Placental epithelial cell (primary cell): ENCODE data around the genes CDK4, AVIL, RXYLT1, C12orf56, TBK1 and WIF1.

DNA sequence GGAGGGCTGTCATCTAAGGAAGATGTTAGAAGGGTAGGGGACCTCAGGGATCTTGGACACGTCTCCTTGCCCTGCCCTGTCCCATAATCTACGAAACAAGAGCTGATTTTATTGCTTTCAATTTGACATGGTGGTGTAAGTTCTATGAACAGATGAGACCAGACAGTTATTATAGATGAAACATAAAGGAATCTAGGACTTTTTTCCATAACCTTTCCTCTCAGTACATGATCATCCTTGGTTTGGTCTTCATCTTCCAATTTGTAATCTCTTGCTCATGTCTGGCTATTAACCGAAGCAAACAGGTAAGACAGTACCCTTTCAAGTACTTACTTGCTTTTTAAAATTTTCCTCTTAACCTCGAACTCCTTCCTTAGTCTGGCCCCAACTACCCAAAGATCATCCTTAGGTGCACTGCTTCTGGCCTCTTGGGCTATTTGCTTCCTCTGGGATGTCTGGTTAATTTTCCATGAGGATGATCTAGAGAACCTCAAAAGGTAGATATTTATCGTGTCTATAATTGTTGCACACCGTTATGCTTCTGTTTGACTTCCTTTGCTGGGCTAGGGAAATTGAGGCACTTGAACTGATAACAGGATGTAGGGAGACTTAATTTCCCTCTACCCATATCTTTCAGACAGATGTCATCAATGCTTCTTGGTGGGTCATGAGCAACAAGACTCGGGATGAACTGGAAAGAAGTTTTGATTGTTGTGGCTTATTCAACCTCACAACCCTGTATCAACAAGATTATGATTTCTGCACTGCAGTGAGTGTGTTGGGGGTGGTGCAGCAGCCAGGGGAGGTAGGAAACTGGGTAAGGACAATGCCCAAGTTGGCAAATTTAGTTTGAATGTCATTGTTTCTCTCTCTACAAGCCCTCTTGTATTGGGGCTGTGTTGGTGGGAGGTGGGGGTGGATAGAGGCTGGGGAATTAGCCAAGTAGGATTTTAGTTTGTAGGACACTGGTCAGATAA, 1.4 kb downstream of the TSPAN31 start:
- CAGE, long polyA plus RNA, result no peak

DNA sequence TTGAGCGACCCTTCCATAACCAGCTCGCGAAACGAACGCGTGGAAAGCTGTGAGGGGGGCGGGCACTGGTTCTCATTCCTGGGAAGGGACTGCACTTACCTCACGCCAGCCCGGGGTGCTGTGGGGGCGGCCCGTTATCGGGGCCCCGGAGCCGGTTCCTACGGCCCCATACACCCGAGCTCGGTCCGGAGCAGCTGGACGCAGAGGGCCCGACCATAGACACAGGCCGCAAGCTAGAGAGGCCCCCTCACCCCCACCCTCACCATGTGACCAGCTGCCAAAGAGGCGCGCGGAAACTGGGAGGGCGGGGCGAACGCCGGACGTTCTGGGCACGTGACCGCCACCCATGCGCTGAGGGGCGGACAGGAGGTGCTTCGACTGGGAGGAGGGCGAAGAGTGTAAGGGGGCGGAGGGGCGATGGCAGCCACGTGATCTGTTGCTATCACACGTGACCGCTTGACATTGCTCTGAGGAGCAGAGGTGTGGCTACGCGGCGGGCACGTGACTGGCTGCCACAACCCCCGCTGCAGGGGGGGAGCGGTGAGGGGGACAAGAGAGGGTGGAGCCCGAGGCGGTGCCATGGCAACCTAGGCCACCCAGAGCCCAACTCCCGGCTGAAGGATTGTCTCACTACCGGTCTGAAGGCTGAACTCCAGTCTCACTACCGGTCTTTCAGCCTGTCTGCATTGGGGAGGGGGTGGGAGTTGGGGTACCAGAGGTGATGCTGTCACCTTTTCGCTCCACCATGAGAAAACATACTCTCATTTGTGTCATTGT, at the start of gene CDK4:
CDK4 (minus strand) TSS at position 235 of the 777 bp plus-strand sequence.
- CAGE, long polyA plus RNA, result no peak

GRCh38 chr12:57818176-57819339, at the start of gene AVIL:
TSS of gene AVIL (minus strand) at chr12:57818734.
- CAGE, long polyA plus RNA, result no peak

GRCh38 chr12:57837780-57838819, 8.4 kb downstream of the CTDSP2 start:
- CAGE, long polyA plus RNA, result no peak

DNA sequence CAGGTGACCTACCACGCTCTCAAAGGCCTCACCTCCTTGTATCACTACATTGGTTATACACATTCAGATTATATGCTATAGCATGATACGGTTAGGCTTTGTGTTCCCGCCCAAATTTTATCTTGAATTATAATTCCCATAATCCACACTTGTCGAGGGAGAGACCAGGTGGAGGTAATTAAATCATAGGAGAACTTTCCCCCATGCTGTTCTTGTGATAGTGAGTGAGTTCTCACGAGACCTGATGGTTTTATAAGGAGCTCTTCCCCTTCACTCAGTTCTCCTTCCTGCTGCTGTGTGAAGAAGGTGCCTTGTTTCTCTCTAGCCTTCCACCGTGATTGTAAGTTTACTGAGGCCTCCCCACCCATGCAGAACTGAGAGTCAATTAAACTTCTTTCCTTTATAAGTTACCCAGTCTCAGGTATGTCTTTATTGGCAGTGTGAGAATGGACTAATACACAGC, 19.3 kb upstream of the LRIG3 start:
- CAGE, long polyA plus RNA, result no peak

GRCh38 chr12:58949615-58950814, 29.7 kb upstream of the LRIG3 start:
- CAGE, long polyA plus RNA, result no peak

GRCh38 chr12:59751902-59752847, 156.3 kb downstream of the SLC16A7 start:
- CAGE, long polyA plus RNA, result no peak

- CAGE, long polyA plus RNA, result no peak
Measured at GRCh38 chr12:62292759-62293345, 32.6 kb downstream of the USP15 start.

GRCh38 chr12:62604013-62604441, 137.4 kb downstream of the MON2 start:
- CAGE, long polyA plus RNA, result no peak

GRCh38 chr12:63779506-63780632, at the start of gene RXYLT1:
TSS of gene RXYLT1 (plus strand) at chr12:63779909.
- CAGE, long polyA plus RNA, result no peak

DNA sequence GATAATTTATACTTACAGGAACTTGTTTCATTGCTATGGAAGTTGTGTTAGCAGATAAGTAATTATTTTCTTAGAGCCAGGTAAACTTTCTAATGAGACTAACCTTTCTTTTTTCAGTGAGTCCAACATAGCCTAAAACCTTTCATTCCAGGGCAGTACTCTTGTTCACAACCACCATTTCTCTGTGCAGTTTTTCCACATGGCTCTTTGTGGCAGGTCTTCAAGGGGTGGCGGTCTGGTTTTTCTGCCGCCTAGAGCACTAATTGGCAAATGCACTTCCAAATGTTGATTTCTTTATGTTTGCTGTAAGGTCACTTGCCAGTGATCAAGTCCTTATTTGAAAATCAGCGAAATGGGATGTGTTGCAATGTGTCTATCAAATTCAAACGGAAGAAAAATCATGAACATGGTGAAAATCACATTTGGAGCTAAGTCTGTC, 1.7 kb downstream of the SRGAP1 start:
- CAGE, long polyA plus RNA, result no peak

DNA sequence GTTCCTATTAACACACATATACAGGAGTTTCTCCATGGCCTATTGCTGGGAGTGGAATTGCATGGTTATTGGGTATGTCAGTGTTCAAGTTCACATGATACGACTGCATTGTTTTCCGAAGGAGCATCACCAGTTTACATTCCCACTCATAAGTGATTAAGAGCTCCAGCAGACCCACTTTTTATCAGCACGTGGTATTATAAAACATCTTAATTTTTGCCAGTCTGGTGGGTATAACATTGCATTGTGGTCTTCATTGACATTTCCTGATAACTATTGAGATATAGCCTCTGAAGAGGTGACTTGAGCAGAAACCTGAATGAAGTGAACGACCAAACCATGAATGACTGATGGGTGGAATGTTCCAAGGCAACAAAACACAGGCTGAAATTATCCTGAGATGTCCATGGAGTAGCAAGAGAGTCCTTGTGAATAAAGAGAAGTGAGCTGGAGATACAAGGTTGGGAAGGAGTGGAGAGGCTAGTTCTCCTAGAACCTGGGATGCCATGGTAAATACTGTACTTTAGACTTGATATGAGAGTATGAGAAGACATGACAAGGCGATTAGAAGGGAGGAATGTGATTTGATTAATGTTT, 75.6 kb downstream of the SRGAP1 start:
- CAGE, long polyA plus RNA, result no peak

DNA sequence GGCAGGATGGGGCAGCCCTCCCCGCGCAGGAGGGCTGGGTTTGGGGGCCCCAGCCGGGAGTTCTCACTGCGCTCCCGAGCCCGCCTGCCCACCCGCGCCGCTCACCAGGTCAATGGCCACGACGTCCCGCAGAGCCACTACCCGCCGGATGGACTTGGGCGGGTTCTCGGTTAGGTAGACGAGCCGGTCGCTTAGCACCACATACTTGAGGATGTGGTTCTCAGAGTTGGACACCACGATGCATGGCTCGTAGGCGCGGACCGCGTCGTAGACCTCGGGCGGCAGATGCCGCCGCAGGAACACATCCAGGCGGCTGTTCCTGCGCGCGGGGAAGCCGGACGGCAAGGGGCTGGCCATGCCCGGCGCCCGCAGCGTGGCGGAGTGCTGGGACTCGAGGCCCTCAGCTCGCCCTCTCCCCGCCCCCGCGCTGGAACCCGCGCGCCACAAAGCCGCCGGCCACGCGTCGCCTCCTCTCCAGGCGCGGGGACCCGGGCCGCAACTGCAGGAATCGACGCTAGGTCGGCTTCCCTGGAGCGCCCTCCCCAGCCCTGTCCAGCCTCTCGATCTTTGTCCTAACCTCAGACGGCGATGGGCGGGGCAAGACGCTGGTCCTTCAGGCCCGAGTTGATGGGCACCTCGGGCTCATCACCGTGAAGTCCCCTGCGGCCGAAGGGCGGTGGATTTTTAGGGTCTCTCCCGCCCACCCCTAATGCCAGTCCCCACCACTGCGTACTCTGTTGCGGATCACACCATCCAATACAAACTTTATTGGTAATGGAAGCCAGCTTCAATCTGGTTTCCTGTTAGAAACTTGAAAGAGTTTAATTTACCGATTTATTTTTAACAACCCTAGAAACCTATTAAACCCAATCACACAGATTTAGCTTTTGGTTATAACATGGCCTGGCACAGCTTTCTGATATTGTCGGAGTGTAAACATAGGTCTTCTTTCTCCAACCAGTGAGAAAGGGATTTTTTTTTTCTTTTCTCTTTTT, at the start of gene C12orf56:
C12orf56 (minus strand) TSS at position 550 of the 995 bp plus-strand sequence.
- CAGE, long polyA plus RNA, result no peak

- CAGE, long polyA plus RNA, result no peak
Measured at GRCh38 chr12:64451668-64452685, at the start of gene TBK1. TSS of gene TBK1 (plus strand) at chr12:64452120.

GRCh38 chr12:64631869-64632788, 21.8 kb downstream of the RASSF3 start:
- CAGE, long polyA plus RNA, result no peak

DNA sequence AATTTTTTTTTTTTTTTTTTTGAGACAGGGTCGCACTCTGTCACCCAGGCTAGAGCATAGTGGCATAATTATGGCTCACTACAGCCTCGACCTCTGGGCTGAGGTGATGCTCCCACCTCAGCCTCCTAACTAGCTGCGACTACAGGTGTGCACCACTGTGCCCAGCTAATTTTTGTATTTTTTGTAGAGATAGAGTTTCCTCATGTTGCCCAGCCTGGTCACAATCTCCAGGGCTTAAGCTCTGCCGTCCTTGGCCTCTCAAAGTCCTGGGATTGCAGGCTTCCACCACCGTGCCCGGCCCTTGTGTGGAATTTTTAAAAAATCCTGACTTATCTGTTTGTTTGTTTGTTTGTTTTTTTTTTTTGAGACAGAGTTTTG, 73.8 kb downstream of the RASSF3 start:
- CAGE, long polyA plus RNA, result no peak

DNA sequence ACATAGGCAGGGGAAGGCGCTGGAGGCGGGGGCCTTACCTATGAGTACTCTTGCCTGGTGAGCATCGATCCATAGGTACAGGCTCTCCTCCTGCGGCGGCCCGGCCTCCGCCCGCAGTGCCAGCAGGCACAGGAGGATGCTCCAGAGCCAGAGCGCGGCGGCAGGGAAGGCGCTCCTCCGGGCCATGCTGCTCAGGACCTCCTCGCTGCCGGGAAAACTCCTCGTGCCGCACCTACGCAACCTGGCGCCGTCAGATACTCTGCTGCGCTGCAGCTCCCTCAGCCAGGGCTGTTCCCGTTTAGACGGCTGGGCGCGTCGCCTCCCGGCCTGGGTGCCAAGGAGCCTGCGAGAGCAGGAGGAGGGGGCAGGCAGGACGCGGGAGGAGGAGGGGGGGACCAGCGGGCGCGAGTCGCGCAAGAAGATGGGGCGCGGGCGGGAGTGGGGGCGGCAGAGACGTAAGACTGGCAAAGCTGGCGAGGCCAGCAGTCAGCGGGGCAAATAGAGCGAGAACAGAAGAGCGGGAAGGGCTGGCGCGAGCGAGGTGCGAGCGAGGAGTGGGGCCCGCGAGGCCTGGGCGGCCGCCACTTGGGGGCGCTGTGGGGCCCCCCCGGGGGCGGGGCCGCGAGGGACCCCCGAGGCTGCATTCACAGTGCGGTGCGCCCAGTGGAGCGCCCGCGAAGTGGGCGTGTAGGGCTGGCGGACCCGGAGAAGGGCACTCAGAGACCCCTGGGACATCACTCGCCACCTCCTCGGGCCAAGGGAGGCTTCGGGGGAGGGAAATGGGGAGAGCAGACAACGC, at the start of gene WIF1:
WIF1 (minus strand) TSS at position 300 of the 799 bp plus-strand sequence.
- CAGE, long polyA plus RNA, result no peak

DNA sequence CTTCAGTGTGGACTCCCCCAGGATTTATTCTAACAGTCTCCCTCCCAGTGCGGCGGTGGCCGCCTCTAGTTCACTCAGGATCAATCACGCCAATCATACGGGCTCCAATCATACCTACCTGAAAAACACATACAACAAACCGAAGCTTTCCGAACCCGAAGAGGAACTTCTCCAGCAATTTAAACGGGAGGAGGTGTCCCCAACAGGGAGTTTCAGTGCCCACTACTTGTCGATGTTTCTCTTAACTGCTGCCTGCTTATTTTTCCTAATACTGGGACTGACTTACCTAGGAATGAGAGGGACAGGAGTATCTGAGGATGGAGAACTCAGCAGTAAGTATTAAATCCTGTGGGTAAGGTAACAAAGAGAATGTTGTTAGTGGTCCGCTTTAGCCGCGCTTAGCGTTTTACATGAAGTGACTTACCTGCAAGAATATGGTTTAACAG, 1.4 kb downstream of the LEMD3 start:
- CAGE, long polyA plus RNA, result no peak

DNA sequence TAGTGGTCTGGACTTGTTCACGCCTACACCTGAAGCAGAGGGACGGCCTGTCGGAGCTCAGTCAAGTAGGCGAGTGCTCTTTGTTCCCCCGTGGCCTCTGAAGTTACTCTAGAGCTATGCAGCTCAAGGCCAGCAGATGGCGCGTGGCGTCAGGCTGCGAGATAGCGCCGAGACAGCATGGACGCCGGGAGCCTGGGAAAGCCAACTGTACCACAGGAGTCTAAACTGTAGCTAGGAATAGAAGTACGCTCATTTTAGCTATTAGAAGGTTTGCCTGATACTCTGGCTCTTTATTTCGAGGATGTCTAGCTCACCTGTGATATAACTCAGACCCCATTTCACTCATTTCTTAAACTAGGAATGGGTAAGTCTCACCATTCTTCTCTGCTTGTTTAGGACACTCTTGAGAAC, 267.5 kb upstream of the HMGA2 start:
- CAGE, long polyA plus RNA, result no peak

DNA sequence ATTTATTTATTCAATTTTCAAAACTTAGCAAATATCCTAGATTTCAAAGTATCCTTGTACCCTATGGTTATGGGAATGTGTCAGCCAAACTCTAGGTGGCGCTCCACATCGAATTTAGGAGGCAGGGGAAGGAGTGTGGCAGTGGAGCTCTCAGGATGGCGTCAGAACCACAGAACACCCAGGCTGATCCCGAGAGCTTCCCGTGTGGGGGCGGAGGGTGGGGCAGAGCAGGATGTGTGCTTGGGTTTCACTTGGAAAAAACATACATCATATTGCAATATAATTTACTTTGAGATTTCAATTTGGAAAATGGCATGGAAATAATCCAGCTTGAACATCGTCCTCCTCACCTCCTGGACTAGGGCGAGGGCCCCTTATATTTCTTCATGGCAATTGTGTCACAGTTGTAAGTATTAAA, 221.7 kb upstream of the HMGA2 start:
- CAGE, long polyA plus RNA, result no peak